ENCODE measurements around a stretch of chr12.

GRCh38 chr12:108996734-108997011, 24.2 kb downstream of the SVOP start:
- PRO-cap, 10 experiments, result no peak in any of the 10 experiments

- PRO-cap, 10 experiments, result no peak in any of the 10 experiments
Observed at GRCh38 chr12:109130175-109130714, 13.9 kb downstream of the ACACB start.

- PRO-cap, 10 experiments, result no peak in any of the 10 experiments
Observed at GRCh38 chr12:109196863-109197929, 80.8 kb downstream of the ACACB start.

GRCh38 chr12:109243999-109244494, 65.0 kb downstream of the FOXN4 start:
- PRO-cap, 10 experiments, result no peak in any of the 10 experiments

DNA sequence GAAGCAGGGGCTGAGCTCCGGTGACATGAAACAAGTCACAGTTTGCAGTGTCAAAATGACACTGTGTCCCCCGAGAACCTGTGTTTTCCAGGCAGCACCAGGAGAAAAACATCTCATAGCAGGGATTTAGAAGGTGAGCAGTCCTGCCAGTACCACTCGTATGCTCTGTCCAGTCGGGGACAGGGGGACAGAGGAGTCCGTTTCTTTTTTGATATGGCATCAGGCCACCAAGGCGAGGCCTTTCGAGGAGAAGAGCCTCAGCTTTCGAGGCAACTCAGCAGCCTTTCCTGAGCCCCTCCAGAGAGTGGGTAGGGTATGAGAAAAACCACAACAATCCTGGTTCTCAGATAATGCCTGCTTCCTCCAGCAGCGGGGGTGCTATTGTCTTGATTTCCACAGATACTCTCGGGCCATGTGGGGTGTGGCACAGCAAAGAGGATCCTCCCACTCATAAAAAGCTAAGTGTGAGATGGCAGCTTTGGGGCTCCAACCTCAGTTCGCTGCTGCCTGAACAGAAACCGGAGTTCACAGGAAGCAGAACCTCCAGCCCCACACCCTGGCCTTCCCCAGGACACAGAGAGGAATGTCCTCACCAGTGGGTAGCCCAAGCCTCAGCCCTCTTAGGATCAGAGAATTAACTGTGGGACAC, 9.3 kb downstream of the KCTD10 start:
- PRO-cap, 10 experiments, result no peak in any of the 10 experiments

GRCh38 chr12:109606531-109607104, 33.0 kb downstream of the MVK start:
- PRO-cap, 10 experiments, result no peak in any of the 10 experiments

GRCh38 chr12:109622195-109622407, 48.5 kb downstream of the MVK start:
- PRO-cap, 10 experiments, result no peak in any of the 10 experiments

GRCh38 chr12:109715977-109716909, 2.6 kb downstream of the FAM222A start:
- PRO-cap, 10 experiments, result peak in 1 of 10 experiments; most common plus-strand start chr12:109716723 (in 1); most common minus-strand start chr12:109716656 (in 1)

DNA sequence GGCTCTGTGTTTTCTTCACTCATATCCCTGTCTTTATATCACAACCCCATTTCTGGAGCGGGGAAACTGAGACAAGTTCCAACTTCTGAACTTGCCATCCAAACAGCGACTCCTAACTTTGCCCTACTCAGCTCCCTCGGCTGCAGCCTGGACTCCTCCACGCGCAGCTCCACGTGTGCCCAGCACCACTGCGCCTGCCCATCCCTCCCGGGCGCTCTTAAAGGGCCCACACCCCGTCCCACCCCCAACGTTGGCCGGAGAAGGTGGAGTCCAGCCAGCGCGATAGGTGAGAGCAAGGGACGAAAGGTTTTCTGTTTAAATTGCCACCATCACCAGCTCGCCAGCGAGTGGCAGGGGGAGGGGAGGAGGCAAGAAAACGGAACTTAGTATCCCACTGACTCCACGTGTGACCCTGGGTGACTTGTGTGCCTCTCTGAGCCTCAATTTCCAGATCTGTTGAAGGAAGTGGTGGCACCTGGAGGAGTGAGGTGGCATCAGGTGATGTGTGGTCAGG, 59.7 kb downstream of the FAM222A start:
- PRO-cap, 10 experiments, result peak in 3 of 10 experiments; most common plus-strand start position 247 of the sequence (in 3); most common minus-strand start position 173 of the sequence (in 1)

- PRO-cap, 10 experiments, result peak in 5 of 10 experiments; most common plus-strand start chr12:109879553 (in 5); most common minus-strand start chr12:109879485 (in 3)
Observed at GRCh38 chr12:109879120-109879786, 1.1 kb downstream of the GLTP start.

GRCh38 chr12:109888262-109888928, 8.1 kb upstream of the GLTP start:
- PRO-cap, 10 experiments, result no peak in any of the 10 experiments

DNA sequence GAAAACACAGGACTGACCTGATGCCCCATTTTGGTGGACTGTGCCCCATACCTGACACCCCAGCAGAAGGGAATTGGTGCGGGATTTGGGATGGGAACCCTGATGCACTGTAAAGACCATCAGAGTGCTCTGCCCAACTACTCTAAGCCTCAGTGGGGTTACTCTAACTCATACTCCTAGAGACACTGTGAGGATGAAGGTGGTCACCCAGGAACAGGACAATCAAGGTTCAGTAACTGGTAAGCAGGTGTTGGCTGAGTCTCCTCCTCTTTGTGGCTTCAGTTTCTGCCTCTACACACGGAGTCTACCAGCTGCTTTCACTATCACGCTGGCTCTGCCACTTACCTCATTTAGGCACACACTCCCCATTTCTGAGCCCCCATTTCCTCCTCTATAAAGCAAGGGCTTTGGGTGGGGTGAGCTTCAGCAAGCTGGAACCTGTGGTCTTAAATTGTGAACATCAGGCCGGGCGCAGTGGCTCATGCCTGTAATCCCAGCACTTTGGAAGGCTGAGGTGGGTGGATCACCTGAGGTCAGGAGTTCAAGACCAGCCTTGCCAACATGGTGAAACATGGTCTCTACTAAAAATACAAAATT, 7.3 kb upstream of the TCHP start:
- PRO-cap, 10 experiments, result no peak in any of the 10 experiments

DNA sequence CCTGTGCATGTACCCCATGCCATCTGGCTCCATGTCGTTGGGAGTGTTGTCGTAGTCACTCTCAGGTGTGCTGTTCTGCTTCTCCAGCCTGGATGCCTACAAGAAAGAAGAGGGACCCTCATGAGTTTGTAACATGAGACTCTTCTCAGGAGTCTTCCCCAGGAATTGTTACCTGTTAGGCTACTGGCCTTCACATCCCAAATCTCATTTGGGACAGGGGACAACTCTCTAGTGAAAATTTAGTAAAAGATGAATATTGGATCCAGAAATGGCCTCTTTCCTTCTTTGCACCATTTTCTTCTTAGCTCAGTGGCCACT, 39.0 kb downstream of the TCHP start:
- PRO-cap, 10 experiments, result no peak in any of the 10 experiments

DNA sequence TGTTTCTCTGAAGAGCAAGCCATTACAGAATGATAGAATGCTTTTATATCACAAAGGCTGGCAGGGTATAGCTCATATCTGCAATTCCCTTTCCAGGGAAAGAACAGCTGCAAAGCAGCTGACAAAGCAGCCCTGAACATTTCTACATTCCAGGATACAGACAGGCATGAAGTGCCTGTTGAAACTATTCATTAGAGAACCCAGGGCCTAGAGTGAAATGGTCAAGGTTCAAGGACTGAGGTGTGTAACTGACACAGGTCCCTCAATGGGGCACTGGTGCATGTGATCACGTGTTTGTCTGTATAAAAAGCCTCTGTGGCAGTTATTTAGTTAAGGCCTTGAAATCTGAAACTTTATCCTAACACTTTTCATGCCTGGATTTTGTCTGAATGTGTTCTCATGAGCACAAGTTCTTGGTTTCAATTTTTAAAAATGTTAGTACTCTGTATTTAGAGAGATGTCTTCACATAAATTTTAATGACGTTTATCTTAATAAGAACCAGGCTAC, 47.1 kb downstream of the GIT2 start:
- PRO-cap, 10 experiments, result no peak in any of the 10 experiments

DNA sequence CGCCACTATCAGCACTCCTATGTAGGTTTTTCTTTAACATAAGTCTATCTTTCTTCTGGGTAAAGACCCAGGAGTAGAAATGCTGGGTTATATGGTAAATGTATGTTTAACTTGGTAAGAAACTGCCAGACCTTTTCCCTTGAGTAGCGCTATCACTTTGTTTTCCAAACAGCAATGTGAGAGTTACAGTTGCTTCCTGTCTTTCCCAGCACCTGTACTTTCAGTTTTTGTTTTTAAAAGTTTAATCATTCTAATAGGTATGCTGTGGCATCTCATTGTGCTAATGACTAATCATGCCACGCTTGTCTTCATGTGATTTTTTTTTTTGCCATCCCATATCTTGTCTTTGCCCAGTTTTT, 28.2 kb downstream of the GIT2 start:
- PRO-cap, 10 experiments, result no peak in any of the 10 experiments

DNA sequence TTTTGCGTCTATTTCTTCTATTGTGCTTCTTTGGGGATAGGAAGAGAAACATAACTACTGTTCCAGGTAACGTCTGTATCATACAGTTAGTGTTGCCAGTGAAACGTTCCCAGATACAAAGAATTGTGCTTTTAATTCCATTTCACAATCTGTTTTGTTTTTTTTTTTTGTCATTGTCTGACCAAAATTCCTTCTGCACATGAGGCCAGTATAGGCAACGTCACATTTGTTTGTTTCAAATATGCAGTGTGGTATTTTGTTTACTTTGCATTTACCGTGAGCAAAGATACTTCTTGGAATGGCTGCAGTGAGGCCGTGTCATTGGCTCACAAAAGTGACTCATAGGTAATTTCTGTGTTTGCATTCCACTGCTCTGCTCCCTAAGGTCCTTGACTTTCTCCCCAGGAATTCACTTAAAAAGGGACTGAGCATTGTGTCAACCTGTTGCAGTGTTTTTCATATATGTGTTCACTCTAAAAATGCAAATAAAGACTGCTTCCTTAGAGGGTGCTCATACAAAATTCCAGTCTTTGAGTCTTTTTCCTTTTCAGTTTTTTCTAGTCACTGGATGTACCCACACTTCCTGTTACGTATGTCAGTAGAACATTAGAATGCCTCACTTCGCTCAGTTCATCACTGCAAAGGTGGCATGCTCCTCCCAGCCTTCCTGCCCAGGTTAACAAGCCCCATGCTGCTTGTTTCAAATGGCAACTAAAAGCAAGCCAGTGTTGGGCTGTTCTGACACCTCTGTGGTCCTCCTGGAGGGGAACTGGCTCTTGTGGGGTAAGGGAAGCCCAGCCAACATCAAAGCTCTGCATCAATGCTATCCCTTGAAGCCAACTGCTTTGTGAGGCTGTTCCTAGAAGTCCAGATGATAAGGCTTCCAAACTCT, 9.2 kb downstream of the C12orf76 start:
- PRO-cap, 10 experiments, result peak in 3 of 10 experiments; most common plus-strand start position 412 of the sequence (in 2); most common minus-strand start position 156 of the sequence (in 1)

DNA sequence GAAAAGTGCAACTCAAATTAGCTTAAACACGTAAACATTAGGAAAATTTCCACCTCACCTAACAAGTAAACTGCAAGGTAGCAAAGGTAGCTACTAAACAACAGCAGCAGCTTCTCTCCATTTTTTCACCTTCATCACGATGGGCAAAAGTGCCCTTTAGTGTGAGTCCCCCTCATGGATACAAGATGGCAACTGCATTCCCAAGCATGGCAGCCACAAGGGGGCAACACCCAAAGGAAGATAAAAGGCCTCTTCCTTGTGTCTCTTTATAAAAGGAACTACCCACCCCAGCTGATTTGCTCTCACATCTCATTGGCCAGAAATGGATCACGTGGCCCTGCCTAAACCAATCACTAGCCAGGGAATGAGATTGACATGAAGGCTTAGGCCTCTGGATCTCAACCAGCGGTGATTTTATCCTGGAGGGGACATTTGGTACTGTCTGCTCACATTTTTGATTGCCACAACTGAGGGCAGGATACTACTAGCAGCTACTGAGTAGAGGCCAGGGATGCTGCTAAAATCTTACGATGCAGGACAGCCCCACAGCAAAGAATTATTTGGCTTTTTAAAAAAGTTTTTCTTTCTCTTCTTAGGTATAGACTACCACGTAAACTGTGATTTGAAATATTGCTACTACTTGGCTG, 21.9 kb upstream of the IFT81 start:
- PRO-cap, 10 experiments, result no peak in any of the 10 experiments

DNA sequence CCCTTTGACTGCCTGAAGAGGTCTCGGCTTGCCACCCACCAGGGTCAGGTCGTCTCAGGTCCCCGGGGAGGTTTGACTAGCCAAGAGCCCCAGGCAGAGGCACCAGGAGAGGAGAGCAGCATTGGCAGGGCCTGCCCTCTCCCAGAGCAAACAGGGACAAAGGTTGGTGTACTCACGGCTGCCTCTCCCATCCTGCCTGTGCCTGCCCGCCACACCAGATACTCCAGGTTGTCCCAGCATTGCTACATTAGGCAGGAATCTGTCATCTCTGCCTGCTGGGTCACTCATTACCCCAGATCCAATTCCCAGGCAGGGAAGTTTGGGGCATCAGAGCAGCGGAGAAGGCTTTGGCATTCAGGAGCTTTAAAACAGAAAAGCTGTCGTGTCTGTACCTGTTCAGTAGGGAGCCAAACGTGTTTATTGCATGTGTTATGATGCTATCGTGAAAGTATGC, 33.4 kb upstream of the ATP2A2 start:
- PRO-cap, 10 experiments, result peak in 3 of 10 experiments; most common plus-strand start position 190 of the sequence (in 1); most common minus-strand start position 56 of the sequence (in 1)

DNA sequence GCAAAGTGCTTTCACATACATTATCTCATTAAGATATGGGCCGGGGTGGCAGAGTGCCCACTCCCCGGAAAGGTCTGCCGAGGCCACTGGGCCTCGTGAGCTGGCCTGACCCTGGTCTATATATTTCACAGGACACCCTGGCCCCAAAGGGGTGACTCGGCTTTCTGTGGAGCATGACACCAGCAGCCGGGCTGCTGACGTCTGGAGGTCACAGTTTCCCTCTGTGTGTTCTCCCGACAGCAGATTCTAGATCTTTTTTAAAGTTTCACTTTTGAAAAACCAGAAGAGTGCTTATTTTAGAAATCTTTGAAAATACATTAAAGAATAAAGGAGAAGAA, 27.8 kb upstream of the ATP2A2 start:
- PRO-cap, 10 experiments, result no peak in any of the 10 experiments

DNA sequence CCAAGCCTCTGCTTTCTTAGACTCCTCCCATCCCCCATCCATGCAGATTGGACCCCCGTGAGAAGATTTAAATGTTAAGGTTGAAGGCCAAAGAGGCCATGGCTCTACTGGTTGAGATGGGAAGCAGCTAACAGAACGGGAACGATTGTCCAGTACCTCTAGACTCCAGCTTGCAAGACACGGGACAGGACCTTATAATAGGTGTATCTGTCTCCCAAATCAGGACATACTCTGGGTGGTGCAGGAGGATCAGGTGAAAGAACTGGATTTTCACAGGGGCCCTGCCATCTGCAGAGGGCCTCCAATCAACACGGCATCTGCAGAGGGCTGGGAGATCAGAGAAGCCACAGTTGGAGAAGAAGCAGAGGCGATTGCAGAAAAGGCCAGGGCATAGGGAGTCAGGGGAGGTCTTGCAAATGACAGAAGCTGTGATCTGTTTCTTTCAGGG, 11.2 kb upstream of the ATP2A2 start:
- PRO-cap, 10 experiments, result no peak in any of the 10 experiments